H7 (cell line): ENCODE data around the genes NFKBIA, BRMS1L and NKX2-8.

DNA sequence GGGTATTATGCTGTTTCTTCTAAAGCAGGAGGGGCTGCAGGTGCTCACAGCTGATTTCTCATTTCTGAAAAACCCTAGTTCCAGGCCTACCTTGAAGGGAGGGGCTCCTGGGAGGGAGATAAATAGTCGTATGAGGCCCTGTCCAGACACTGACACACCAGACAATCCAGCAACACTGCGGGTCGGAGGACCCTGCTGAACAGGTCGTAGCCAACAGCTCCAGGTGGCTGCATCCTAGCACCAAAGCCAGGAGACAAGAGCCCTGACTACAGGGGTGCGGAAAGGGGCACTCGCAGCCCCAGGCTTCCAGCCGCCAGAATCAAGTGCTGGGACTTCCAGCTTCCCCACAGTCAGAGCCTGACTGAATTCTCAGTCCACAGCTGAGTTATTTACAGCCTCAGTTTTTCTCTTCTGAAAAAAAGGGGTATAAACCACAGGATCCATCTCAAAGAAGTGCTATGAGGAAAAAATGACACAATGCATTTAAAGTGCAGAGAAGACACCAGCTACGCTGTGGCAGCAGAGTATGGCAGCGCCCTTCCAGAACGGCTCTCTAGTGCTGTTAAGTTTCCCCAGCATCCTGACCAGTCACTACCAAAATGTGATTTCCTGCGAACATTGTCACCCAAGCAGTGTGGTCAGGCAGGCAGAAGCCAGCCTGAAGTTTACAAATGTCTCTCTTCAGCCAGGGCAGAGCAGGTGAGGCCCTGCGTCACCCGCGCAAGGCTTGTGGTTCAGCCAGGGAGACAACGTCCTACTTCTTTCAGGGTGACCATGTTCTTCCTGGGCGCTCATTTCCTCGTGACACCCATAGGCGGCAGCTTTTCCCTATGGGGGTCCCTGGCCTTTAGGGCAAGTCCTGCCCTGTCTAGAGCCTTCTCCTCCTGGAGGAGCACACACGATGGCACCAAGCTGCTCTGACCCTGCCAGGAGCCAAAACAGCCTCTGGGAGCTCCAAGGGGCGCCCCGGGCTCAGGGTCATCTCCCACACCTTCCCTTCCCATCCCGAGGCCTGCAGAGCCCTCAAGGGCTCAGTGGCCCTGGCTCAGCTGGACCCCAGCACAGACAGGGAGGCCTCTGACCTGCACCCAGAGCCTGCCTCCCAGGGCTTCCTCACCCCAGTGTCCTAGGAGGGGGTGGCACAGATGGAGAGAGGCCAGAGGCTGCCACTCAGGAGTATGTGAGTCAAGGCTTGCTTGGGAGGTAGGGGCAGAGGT lies 41.6 kb downstream of the PSMA6 start:
- RAMPAGE, long total RNA = no peak

- RAMPAGE, long total RNA = no peak
Observed at GRCh38 chr14:35339760-35340220, 47.6 kb downstream of the PSMA6 start.

GRCh38 chr14:35402240-35402950 lies 2.2 kb downstream of the NFKBIA start:
- RAMPAGE, long total RNA = no peak

- RAMPAGE, long total RNA = no peak
Observed at GRCh38 chr14:35404278-35405135, at the start of gene NFKBIA. Gene NFKBIA, minus strand, starts transcription at chr14:35404749.

DNA sequence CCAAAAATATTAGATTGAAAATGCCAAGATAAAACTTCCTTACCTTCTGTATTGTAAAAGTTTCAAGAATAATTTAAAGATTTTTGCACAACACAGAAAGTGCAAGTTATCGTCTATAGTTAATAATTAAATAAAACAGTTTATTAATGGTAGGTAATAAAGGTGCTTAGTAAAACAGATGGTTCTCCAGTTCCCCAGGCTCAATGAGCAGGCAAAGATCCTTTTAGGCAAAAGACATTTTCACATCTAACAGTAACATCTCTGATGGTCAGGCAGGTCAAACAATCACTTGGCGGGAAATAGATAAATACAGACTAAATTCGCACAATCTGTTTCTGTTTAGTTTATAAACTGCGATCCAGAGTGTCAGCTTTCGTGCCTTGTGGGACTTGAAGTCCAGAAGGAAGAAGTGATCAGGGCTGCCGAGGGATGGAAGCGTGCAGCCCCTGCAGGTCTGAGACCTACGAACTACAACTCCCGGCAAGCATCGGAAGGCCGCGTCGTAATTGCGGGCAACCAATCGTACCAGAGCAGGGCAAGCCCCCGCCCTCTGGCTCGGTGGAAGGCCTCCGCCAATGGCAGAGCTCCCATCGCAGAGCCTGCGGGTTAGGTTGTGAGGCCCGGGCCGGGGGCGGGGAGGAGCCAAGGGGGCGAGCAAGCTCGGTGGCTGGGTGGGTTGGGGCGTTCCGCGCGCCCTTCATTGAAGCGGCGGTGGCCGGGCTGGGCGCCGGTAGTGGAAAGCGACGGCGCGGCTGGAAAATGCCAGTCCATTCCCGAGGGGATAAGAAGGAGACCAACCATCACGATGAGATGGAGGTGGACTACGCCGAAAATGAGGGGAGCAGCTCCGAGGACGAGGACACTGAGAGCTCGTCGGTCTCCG lies at the start of gene BRMS1L:
BRMS1L (plus strand) TSS at position 581 of the 883 bp plus-strand sequence.
- RAMPAGE, long total RNA = start-site peak on the plus strand centred at position 671 of the sequence, 75 bp wide, 50 reads

DNA sequence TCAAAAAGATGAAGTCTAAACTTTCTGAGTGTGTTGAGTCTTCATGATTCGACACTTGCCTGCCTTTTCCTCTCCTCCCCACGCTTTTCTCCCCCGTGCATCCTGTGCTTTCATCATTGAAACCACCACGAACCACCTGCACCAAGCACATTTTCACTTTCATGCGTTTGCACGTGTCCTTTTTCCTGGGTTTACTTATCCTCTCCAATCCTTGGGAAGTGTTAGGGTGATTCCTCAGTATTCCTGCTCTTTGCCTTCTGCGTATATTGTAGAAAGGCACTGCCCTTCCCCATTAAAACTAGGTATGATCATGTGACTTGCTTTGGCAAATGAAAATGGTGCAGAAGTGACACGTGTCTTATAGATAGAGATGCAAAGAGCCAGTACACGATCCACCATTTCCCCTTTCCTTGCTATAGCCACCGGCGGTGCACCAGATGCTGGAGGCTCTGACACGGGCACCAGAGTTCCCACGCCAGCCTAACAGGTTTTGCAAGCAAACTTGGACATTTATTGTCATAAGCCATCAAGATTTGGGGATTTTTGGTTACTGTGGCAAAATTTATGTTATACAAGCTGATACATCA lies 106.6 kb downstream of the BRMS1L start:
- RAMPAGE, long total RNA = no peak

- RAMPAGE, long total RNA = no peak
Observed at GRCh38 chr14:36069491-36069688, 243.3 kb downstream of the BRMS1L start.

GRCh38 chr14:36279851-36280246 lies 40.6 kb downstream of the MBIP start:
- RAMPAGE, long total RNA = no peak

- RAMPAGE, long total RNA = no peak
Observed at GRCh38 chr14:36513440-36514428, 6.3 kb downstream of the NKX2-1 start.

GRCh38 chr14:36514629-36515208 lies 5.3 kb downstream of the NKX2-1 start:
- RAMPAGE, long total RNA = no peak

- RAMPAGE, long total RNA = no peak
Observed at GRCh38 chr14:36582109-36582867, at the start of gene NKX2-8. Gene NKX2-8, minus strand, starts transcription at chr14:36582614.

DNA sequence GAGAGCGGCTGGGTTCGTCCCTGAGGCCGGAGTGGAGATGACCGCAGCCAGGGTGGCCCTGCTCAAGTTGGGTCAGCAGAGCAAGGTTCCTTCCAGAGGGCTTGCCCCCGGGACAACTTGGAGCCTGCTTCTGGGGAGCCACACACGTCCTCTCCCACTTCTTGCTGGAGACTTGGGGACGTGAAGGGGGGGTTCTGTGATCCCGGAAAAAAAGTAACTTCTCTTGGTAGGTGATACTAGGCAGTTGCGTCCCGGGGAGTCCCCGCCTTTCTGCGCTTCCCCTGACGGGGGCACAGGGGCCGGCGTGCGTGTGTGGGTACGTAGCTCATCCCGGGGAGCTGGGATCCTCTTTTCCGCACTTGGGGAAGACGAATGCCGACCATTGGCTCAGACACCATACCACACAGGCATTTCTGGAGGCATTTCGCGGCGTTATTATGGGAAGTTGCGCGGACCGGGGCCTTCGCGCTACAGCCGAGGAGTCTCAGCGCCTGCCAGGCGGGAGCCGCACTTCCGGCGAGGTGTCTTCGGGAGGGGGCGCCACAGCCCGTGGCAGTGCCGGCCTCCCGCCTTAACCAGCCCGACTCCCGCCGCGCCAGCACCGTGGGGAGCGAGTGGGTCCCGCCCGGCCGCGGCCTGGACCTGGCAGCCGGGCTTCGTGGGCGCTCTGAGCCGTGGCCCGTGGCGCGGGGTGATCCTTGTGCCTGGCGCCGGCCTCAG lies 14.8 kb upstream of the PAX9 start:
- RAMPAGE, long total RNA = no peak

- RAMPAGE, long total RNA = no peak
Observed at GRCh38 chr14:37466495-37466876, 128.6 kb downstream of the FOXA1 start.

DNA sequence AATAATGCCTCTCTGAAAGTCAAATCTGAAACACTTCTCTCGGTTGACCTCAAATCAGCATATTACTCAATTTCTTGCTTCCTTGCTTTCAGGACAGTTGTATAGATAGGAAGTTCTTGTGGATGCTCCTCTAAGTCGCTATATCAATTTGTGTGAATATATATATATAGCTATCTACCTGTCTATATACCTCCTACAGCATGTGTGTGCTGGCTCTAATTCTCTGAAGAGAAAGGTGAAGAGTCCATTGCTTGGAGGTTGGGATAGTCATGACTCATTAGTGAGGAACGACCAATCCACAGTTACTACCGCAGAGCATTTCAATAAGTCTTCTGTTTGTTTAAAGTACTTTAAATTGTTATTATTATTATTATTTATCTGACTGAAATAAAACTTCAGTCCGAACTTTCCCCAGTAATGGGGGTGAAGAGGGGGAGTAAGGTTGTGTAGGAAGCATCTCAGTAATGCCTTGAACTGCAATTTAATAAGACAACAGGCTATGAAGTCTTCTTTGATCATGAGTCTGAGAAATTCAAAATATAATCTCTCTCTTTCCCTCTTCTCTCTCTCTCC lies 12.3 kb downstream of the FOXA1 start:
- RAMPAGE, long total RNA = no peak

- RAMPAGE, long total RNA = no peak
Observed at GRCh38 chr14:37600776-37601487, 5.5 kb downstream of the TTC6 start.

GRCh38 chr14:37611064-37611400 lies 15.6 kb downstream of the TTC6 start:
- RAMPAGE, long total RNA = no peak

DNA sequence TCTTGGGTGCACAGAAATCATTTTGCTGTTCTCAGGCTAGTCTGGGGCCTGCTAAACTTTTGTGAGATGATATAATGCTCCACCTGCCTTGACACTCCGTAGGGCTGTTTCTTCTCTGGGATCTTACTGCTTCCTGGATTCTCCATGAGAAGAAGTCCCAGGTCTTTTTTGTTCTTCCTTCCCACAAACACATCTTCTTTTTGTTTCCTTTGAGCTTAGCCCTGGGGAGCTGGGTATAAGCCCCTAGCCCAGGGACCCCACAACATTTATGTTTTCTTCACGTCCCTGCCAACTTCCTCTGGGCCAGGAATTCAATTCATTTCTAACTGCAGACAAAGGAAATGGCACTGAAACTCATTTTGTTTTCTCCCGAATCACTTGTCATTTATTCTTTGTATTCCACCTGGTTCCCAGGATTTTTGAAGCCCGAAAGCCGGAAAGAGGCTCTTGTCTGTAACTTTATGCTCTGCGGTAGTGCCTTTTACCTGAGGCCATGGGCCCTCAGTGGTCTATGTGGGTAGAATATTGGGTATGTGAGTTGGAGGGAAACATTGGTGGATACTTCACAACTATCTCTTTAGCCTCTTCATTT lies 53.8 kb downstream of the TTC6 start:
- RAMPAGE, long total RNA = no peak

DNA sequence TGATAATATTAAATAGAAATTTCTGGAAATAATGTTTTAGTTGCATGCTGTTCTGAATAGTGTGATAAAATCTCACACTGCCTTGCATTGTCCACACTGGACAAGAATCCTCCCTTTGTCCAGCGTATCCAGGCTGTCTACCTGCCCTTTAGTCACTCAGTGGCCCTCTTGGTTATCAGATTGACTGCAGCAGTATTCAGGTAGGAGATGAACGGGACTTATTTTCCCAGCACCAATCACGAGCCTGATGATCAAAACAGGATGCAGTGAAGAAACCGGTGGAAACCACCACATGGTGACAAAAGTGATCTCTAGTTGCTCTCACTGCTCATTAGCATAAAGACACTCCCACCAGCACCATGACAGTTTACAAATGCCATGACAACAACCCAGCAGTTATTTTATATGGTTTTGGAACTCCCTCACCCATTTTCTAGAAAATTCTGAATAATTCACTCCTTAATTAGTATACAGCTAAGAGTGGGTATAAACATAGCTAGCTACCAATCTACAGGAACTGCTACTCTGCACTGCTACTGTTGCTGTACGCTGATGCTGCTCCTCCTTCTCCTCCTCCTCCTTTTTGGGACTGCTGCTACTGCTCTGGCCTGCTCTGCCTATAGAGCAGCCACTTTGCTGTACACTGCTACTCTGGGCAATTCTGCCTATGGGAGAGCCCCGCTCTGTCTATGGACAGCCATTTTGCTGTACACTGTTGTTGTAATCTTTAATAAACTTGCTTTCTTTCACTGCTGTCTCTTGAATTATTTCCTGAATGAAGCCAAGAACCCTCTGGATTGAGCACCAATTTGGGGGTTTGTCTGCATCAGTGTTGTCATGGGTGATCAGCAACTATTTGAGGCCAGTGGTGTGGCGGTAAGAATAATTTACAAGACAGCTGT lies 142.5 kb upstream of the SSTR1 start:
- RAMPAGE, long total RNA = no peak

- RAMPAGE, long total RNA = start-site peak on the minus strand at chr14:38194885-38194926, 9 reads
Observed at GRCh38 chr14:38194591-38195079, 13.1 kb upstream of the SSTR1 start.

DNA sequence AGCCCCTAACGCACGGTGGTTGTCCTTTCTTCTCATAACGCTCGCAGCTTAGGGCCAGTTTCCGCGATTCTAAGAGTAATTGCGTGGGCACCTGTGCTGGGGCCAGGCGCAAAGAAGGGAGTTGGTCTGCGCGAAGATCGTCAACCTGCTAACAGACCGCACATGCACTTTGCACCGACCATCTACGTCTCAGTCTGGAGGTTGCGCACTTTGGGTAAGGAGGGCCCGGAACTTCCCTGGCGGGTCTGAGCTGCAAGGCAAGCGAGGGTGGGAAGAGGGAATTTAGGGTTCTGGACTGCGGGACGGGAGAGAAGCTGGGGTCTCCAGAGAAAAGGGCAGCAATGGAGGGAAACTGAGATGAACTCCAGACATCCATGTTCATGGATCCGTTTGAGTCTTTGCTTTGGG lies 696 bp downstream of the SSTR1 start:
- RAMPAGE, long total RNA = no peak